LUHMES (cell line): ENCODE measurements around a stretch of chr1.

- PRO-cap, result no peak
Measured at GRCh38 chr1:8874794-8876011, 3.3 kb downstream of the ENO1 start.

DNA sequence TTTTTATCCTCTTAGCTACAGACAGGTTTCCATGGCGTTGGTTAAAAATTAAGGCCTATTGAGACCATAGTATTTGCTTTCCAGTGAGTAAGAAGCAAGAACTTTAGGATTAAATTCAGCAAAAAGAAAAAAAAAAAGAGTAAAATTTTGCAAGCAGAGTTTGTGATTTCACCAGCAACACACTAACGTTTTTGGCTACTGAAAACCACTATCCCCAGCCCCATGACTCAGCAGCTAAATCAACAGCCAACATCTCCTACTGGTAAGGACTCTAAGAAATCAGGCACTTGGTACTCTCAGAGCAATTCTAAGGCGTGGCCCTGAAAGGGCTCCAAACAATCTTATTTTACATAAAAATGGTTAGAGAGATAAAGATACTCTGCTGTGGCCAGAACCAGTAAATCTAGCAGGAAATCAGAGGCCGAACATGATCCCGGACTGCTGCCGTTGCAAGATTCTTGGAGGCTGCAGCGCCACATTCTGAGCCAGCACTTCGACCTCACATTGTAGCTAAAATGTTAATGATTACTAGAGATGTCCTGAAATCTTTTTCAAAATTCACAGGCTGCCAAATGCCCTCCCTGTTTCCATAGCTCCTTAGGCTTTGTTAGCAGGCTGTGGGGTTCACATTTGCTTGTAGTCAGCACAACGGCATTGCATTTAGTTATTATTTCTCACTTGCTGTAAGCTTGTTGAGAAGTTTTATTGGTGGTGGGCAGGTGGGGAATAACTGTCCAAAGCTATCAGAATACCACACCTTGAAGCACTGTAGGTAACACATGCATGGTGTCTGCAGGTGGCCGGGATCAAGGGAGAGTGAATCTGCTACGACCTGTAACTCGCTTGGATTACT, 1.7 kb upstream of the ENO1 start:
- PRO-cap, result no peak

DNA sequence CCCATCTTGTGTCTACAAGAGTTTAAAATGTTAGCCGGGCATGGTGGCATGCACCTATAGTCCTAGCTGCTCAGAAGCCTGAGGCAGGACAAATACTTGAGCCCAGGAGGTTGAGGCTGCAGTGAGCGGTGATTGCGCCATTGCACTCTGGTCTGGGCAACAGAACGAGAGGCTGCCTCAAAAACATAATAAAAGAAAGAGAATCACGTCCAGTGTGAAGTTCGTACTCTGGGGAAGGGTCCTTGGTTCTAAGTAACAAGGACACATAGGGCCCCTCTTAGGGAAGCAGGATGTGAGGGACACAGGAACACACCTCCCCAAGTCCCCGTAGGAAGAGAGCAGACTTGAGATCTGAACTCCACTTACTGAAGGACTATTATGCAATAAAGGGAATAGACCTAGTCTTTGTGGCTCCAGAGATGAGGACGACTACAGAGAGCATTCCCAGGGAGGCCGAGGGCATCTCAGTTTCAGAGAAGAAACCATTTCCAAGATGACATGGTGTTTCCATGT, 10.7 kb upstream of the ENO1 start:
- PRO-cap, result no peak

DNA sequence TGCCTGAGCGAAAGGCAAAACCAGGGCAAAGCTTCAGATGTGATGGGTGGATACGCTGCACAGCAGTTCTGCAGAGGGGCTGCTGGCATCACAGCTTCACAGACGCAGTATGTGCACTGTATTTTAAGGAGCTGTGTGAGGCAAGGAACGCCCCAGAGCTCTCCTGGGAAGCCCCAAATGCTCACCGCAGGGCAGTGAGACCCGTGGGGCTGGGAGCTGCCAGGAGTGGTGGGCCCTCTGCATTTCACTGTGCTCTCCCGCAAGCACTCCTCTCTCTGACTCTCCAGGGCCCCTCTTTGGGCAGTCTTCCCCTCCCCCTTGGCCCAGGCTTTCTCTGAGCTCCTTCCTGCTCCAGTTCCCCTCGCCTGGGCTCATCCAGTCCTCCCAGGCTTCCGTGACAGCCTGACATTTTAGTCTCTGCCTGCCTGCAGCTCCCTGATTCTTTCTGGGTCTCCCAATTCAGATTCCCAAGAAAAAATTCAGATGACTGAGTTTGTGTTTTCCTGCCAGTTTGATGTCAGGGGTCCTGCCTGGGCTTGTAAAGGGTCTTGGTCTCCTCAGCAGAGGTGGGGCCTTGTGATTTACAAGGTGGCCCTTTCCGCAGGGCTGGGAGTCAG, 2.2 kb upstream of the CA6 start:
- PRO-cap, result no peak

- PRO-cap, result no peak
Measured at GRCh38 chr1:9127188-9127778, 1.6 kb downstream of the GPR157 start.

GRCh38 chr1:9130122-9130464, 1.2 kb upstream of the GPR157 start:
- PRO-cap, result no peak

- PRO-cap, result no peak
Measured at GRCh38 chr1:9152549-9152967, 23.7 kb upstream of the GPR157 start.

GRCh38 chr1:9238564-9239010, 4.0 kb downstream of the H6PD start:
- PRO-cap, result no peak

DNA sequence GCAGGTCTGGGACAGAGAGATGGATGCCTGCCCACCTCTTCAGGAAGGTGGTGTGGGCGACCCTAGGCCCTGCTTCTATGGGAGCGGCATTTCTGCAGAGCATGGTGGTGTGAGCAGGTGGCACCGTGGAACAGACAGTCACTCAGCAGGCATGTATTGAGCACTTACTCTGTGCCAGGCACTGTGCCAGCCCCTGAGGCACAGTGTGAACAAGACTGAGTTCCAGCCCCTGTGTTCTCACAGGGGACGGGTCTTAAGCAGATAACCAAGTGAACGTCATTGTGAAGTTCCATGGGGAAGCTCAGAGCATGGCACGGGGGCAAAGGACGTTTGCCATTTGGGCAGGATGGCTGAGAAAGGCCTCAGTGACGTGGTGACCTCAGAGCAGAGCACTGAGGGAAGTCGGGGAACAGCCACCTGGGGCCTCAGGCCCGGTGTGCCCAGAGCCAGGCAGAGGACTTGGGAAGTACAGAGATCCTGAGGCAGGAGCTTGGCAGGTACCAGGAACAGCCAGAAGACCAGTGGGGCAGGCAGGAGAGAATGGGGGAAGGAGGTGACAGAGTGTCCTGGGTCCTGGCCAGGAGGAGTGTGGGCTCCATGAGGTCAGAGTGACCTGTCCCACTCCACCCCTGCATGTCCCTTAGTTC, 32.9 kb downstream of the SPSB1 start:
- PRO-cap, result no peak

DNA sequence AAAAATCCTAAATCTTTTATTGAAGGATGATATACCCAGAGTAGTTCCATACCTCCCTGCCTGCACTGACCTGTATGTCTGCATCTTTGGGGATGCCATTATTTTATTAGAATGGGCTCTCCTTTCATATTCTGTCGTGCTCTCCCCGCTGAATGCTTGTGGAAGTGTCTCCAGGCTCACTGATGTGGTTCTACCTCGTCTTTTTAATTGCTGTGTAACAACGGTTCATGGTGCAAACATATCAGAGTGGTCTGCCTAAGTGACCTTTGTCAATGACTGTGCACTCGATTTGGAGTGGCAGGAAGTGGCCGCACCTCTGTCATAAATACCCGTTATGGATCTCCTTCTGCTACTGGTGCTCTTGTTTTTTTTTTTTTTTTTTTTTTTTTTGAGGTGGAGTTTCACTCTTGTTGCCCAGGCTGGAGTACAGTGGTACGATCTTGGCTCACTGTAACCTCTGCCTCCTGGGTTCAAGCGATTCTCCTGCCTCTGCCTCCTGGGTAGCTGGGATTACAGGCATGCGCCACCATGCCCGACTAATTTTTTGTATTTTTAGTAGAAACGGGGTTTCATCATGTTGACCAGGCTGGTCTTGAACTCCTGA, 38.4 kb downstream of the SPSB1 start:
- PRO-cap, result no peak

GRCh38 chr1:9340241-9340728, 47.6 kb downstream of the SPSB1 start:
- PRO-cap, result no peak

DNA sequence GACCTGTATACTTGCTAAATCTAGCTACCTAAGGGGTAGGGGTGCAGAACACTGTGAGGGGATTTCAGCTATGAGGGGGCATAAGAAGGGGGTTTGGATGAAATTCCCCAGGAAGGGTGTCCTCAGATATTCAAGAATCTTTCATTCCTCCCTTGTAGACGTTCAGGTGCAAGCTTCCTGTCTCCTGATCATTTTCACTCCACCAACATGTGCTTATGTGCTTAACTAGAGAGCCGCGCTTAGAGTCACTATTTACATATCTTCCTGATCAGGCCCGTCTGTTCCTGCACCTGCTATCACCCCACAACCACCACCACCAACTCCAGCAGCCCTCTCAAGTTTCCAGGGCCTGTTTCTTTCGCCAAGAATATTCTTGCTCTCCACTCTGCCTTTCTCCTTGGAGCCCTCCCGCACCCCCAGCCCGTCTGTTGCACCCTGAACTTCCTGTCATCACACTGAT, 113.4 kb downstream of the SPSB1 start:
- PRO-cap, result no peak

DNA sequence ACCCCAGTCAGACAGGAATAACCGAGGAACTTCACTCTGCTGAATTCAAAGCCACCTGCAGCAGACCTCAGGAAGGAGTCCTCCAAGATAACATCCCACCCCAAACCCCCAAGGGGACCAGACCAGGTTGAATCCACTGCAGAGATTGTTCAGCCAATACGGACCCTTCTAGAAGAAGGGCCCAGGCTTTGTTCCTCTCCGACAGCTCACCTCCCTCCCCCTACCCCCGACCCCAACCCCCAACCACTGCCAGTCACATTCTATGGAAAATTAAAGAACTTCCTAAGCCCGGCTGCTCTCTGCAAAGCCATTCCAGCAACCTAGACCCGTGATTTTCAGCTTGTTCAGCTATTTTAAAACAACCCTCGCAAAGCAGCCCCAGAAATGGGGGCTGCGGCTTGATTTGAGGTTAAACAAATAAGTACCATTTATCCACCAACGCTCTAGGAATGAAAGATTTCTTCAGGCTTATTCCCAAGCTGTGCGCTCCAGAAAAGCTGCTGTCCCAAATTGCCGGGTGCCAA, 117.3 kb upstream of the SLC25A33 start:
- PRO-cap, result no peak

DNA sequence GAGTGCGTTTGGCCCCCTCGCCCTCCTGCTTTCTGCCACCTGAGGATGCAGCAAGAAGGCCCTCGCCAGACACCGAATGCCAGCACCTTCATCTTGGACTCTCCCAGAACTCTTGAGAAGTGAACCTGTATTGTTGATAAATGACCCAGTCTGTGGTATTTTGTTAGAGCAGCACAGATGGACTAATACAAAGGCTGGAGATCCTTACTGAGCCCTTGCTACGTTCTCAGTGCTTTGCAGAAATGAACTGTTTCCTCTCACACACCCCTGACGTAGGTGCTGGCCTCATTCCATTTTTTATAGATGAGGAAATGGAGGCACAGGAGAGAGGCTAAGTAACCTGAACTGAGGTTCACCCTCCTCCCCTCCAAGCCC, 101.9 kb upstream of the SLC25A33 start:
- PRO-cap, result no peak

DNA sequence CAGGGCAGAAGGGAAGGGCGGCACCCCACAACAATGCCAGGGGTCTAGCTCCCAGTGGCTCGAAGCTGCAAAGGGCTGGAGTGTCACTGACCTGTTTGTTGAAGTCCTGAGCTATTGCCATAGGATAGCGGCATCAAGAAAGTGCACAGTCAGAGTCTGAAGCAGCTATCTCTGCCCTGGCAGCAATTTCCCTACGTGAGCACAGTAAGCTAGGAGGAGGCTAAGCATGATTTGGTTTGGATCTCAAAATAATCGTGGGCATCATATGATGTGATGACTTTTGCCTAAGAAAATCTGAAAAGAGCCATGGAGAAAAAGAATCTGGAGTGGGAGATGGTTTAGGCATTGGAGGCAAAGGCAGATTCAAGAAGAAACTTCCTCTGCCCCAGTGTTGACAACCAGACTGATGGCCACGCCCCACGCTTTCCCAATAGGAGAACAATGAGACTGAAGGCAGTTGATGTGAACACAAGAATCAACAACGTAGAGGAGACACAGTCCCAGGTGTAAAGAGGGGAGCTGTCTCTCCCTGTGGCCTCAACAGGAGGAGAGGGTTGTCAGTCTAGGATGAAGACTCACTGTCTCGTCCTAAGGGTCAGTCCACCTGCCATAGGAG, 100.0 kb upstream of the SLC25A33 start:
- PRO-cap, result no peak

- PRO-cap, result no peak
Measured at GRCh38 chr1:9626040-9626499, 25.5 kb upstream of the PIK3CD start.

GRCh38 chr1:9721452-9722055, 70.0 kb downstream of the PIK3CD start:
- PRO-cap, result no peak

DNA sequence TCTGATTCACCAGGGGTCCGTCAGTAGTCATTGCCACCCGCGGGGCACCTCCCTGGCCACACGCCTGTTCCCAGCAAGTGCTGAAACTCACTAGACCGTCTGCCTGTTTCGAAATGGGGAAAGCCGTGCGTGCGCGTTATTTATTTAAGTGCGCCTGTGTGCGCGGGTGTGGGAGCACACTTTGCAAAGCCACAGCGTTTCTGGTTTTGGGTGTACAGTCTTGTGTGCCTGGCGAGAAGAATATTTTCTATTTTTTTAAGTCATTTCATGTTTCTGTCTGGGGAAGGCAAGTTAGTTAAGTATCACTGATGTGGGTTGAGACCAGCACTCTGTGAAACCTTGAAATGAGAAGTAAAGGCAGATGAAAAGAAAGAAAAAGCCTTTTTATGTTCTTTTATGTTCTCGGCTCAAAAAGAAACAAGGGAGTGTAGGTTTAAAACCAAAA, 77.0 kb downstream of the PIK3CD start:
- PRO-cap, result no peak

DNA sequence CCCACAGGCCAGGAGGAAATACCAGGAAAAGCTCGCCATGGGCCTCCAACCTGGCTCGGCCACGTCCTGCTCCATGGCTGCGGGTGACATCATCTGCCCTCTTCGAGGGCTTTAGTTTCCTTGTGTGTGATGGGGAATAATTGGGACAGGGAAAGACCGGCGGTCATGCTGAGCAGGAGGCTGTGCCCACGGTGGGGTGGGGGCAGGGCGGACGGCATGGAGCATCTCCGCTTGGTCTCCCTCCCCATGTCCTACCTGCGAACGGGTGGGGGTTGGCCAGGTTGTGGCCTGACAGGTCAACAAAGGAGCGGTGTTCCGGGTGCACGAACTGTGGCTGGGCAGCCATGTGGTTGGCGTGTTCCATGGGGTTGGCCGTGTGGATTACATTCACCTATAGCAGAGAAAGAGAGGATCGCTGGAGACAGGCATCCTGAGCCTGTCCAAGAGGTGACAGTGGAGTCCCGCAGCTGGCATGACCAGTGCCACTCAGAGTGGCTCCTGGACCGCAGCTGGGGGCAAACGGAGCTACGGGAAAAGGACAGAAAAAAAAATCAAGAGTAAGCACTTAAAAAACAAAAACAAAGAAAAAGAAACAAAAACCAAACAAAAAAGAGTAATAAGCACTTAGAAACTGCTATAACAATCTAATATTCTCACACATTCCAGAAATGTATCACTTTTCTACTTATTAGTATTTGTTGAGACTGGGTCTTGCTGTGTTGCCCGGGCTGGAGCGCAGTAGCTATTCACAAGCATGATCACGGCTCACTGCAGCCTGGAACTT, 80.2 kb downstream of the PIK3CD start:
- PRO-cap, result no peak

DNA sequence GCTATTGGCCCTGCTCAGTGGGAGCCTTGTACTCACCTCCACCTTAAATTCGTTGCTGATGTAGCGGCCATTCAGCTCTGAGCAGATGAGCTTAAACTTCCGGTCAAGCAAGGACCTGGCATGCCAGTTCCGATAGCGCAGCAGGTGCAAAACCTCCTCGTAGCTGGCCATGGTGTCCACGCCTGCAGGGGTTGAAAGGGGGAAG, 81.7 kb downstream of the PIK3CD start:
- PRO-cap, result no peak